RPMI7951 (cell line): ENCODE measurements around a stretch of chr2.

DNA sequence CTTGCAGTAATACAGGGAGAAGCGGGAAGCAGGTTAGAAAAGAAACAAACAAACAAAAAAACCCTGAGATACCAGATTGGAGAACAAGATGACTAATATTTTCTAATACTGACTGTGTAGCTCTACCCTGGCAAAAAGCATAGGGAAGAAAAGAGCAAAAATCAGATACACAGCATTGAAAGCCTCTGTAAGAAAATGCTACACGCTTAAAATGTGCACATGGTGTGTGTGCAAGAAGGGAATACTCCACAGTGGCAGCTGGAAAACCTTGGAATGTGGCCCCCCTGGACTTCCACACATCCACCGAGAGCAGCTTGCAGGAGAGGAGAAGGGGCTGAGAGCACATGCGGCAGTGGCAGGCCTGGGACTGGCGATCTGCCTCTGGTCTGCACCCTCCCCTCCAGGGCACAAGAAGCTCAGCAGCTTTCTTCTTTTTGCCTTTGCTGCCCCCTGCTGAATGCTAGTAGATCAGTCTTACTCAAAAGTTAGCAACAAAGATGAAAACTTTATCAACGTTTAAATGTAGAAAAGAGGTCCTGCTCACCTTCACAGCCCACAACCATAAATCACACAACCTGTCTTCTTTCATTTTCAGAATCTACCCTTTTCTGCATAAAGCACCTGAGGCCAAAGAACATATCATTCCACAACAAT is 34.8 kb downstream of the TGFBRAP1 start:
- RAMPAGE, long total RNA = no peak

DNA sequence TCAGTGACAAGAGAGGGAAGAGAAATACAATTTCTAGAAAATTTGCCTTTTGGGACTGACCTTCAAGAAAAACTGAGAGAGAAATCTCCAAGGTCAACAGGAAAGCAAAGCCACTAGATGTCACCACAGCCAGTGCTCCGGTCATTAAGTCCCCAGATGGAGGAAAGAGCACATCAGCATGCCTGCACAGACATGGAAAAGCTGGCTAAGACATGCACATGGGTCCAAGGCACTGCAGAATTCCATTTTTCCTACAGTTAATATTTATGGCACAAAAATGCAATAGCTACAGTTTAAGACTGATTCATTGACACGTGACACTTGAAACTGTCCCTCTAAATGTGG is 20.9 kb downstream of the FHL2 start:
- RAMPAGE, long total RNA = no peak

GRCh38 chr2:105388898-105389673 is 9.8 kb downstream of the FHL2 start:
- RAMPAGE, long total RNA = no peak

DNA sequence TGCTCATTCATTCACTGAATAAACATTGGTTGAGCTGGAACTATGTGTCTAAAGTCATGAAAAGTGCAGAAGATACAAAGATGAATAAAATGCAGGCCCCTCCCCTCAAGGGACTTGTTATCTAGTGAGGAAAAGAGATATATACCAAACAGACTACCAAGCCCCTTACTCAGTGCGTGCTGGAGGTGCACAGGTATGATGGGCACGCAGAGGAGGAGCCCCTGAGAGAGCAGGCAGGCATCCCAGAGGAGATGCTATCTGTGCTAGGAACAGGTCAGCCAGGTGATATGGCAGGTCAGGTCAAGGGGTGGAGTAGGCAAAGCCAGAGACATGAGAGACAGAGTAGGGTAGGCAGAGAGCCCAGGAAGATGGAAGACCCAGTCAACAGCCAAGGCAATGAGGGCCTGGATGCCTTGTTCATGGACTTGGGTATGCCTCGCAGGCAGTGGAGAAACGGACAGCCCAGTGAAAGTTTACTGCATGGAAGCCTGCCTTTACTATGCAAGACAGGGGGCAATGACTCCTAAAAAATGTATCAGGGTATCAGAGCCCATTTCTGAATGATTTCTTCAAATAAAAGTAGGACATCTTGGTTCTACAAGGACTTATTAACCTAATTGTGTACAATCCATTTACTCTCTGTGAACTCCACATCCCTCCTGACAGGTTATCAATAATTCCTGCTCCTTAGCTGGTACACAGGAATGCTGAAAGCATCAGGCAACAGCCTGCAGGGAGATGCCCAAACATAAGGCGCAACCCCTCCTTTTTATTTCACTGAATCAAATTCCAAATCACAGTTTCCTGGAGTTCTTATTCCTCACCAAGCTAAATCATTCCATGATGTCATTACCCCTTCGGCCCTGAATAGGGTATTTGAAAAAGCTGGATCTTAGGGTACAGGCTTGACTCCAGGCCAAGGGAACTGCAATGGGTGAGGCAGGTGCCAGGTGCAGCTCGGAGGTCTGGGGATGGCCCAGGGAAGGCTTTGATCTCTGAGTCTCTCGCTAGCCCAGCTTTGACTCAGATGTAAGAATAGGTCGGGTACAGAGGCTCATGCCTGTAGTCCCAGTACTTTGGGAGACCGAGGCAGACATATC is 7.3 kb downstream of the FHL2 start:
- RAMPAGE, long total RNA = no peak

- RAMPAGE, long total RNA = no peak
Observed at GRCh38 chr2:105431622-105432491, 33.0 kb upstream of the FHL2 start.

GRCh38 chr2:105455564-105456260 is 56.9 kb upstream of the FHL2 start:
- RAMPAGE, long total RNA = no peak

- RAMPAGE, long total RNA = no peak
Observed at GRCh38 chr2:105467919-105468917, 69.4 kb upstream of the FHL2 start.

DNA sequence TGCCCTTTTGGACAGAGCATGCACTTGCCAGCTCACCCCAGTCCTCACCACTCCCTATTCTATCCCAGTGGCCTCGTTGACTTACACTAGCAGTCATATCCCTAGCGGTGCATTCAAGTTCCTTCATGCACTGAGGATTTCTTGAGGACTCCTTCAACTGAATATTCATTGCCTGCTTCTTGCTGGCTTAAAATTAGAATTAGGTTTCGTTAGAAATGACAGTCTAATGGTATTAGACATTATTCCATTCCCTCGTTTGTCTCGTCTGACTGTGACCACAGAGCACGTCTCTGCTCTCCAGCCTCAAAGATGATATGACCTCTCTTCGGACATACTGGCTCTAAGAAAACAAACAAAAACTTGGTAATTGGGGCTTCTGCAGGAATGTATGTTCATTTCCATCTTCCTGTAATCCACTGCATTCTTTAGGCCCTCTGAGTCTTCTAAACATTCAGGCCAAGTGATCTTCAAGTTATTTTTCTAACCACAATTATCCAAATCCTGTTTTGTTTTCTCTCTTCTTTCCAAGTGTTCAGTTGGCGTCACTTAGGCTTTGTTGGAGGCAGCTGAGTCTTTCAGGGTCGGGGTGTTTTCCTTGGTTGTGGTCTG is 88.2 kb upstream of the FHL2 start:
- RAMPAGE, long total RNA = no peak

GRCh38 chr2:105490321-105490754 is 91.5 kb upstream of the FHL2 start:
- RAMPAGE, long total RNA = no peak

DNA sequence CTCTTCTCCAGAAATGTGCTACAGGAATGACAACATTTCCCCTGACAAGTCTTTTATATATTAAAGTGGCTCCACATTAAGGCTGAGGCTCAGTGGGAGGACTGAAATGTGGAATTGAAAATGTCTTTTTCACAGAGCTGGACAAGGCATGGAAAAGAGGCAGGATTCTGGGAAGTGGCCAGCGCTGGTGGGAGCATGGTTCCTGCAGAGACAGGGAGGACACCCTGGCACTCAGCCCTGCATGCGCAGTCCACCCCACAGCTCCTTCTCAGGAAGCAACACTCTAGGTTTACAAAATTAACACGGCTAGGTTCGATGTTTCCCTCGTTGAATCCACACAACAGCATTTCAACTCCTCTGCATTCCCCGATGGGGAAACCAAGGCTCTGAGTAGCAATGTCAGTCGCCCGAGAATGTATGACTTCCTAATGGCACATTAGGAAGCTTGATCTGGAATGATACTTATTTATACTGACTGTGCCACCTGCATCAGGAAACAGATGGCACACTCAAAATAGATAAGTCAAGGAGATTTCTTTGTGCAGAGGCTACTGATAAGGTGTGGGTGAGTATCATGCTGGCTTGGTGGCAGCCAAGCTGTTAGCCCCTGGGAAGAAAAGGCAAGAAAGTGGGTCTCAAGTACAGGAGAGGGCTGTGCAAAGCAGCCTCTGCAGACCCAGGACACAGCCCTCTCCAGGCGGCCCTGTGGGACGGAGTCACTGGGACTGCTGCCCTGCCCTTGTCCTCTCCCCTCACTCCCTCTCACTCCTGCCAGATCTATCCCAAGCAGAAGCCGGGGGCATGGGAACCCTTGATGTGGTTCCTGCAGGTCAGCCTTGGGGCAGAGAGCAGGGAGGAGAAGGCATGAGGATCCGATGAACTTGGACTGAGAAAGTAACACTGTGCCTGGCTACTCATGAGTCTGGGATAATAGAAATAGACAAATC is 158.4 kb upstream of the FHL2 start:
- RAMPAGE, long total RNA = no peak

GRCh38 chr2:105753477-105754642 is 9.1 kb downstream of the NCK2 start:
- RAMPAGE, long total RNA = no peak

GRCh38 chr2:105796036-105796732 is 51.5 kb downstream of the NCK2 start:
- RAMPAGE, long total RNA = no peak

- RAMPAGE, long total RNA = no peak
Observed at GRCh38 chr2:105816268-105816743, 71.6 kb downstream of the NCK2 start.

DNA sequence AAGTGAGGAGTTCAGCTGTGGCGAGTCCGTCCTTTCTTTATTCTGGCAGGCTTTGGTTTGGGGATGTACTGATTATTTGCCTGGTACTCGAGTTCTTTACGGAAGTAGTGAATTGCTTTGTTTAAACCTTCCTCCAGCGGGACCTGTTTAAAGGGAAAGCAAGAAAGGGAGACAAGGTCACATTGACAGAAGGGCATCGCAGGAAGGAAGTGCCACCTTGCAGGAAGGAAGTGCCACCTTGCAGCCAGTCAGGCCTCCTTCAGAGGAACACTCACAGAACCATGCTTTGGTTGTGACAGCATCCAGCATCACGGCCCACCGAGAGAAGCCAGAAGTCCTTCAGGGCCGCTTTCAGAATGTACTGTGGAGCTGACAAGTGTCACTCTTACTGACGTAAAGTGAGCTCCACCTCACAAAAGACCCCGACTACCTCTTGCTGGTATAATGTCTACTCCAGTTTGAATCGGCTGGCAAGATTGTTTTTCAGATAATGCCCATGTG is 28.6 kb downstream of the ECRG4 start:
- RAMPAGE, long total RNA = no peak

DNA sequence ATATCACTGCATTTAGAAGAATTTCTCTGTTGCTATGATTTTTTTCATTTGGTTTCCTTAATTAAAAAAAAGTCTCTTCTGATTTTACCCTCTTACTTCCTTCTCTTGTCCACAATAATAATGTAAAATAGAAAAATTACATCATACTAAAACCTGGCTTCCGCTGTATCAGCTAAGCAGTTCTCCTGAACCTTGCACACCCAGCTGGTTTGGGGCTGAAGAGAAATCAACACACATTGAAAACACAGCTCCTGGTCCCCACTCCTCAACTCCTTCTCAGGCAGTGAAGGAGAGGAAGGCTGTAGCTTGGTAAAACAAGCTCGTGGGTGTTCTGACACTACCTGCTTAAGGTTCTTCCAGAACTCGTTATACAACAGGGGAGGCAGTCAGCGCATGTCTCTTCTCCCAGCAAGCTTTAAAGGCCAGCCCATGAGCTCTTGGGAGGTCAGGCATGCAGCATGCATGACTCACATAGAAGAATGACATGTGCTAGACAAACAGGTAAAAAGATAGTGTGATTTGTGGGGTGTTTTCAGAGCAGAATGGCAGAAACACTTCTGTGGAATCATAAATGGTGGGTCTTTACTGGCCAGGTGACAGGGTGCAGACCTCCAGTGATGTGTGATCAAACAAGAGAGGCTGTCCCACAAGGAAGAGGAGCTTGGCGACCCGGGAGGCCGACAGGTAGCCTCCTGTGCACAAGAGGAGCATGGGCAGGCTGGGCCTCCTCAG is 59.5 kb downstream of the ECRG4 start:
- RAMPAGE, long total RNA = no peak

DNA sequence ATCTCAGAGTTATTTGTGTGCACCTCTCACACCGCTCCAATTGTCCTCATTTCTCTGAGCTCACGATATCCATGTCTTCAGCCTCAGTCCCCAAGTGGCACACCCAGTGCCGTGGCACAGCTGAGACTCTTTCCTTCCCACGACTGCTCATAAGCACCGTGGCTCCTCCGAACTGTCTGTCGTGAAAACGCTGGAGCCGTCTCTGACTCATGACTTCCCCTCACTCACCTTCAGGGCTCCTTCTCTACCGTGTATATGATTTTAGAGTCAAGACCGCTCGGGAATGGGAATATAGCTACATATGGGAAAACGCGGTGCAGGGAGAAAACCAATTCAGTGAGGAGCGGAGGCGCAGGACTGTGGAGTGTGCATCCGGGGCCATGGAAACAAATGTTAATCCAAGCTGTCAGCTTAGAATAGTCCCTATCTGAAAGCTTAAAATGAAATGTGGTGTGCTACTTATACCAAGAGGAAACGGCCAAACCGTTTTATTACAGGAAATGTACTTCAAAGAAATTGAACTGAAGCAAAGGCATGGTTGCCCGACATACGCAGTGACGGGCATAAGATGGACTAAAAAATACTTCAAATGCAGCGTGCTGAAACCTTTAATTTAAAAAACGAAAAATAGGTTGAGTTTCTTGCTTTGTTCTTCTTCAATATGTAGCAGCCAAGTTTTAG is 33.8 kb downstream of the UXS1 start:
- RAMPAGE, long total RNA = no peak

GRCh38 chr2:106193303-106193587 is 856 bp downstream of the UXS1 start:
- RAMPAGE, long total RNA = no peak

GRCh38 chr2:106492883-106493531 is 5.8 kb downstream of the CD8B2 start:
- RAMPAGE, long total RNA = no peak

GRCh38 chr2:106542653-106543472 is 55.7 kb downstream of the CD8B2 start:
- RAMPAGE, long total RNA = no peak

DNA sequence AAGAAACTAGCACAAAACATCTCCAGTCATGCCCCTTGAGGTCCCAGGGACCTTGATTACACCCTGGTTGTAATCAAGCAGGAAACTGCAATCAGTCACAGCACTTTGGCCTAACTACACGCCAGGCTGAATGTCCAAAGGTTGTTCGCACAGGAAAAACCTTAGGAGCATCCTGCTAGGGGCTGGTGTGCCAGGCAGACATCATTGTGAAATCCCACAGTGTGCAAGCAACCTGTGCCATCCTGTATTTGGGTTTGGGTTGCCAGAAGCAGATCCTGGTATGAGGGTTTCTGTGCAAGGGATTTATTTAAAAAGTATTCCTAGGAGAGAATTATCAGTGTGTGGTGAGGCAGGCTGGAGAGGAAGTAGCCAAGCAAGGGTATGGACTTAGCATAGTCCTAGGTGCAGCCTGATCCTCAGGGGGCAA is 17.8 kb upstream of the SULT1C2 start:
- RAMPAGE, long total RNA = no peak